RPMI7951 (cell line): ENCODE data around the gene MXD4.

DNA sequence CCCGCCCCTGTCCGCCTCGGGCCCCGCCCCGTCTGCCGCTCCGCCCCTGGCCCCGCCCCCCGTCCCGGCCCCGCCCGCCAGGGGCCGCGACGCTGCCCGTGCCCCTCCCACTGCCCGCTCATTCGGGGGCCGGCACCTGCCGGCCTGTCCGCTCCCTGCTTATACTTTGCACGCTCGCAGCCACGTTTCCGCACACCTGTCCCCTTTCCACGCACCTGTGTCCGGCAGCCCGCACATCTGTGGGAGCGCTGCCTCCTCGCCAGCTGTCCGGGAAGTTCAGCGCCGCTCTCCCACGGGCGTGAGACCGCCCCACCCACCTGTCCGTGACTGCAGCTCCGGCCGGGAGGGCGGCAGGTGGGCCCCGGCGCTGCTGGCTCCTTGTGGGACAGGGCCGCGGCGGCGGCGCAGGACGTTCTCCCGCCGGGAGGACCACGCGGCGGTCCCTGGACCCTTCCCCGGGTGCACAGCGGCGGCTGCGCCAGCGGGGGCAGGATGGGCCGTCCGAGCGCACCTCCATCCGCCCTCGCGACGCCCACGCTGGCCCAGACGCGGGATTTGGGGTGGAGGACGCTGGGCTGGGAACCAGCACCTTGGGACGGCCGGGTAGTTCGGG lies 1.5 kb upstream of the FGFRL1 start:
- RAMPAGE, long total RNA = no peak

DNA sequence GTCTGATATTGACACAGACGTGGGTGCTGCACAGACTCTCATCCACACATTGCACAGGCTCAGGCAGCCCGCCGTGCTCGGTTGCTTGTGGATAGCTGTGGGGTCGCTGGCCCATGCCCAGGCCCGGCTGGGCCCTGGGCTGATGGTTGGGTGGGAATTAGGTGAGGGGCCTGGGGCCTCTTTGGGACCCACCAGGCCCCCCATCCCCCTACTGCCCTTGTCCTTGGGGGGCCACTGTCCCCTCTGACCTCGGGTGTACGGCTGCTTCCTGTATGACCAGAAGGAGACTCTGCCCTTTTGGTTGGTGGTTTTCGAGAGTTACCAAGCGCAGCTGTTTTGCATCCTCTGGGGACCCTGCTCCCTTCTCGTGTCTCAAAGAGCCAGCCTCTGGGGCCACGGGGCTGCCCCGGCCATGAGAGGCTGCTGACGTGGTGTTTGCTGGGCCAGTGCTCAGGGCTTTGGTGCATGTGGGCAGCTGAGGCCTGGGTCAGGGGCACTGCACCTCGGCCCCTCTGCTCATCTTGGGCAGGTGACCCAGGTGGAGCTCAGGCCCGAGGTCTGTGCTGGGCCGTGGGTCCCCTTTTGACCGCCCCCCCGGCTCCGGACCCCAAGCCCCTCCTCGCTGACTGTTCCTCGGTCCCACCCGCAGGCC lies 10.3 kb downstream of the FGFRL1 start:
- RAMPAGE, long total RNA = no peak

DNA sequence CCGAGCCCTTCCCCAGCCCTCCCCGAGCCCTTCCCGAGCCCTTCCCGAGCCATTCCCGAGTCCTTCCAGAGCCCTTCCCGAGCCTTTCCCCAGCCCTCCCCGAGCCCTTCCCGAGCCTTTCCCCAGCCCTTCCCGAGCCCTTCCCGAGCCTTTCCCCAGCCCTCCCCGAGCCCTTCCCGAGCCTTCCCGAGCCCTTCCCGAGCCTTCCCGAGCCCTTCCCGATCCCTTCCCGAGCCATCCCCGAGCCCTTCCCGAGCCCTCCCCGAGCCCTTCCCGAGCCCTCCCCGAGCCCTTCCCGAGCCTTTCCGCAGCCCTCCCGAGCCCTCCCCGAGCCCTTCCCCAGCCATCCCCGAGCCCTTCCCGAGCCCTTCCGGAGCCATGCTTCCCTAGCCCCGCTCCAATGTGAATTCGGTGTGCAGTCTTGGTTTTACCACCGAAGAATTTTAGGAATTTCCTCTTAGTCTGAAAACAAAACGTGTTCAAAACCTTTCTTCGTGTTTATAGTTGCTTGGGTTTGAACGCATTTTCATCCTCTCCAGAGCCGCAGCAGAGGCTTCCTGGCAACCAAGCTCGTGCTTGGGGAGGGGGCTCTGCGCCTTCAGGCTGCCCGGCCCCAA lies 35.2 kb downstream of the FGFRL1 start:
- RAMPAGE, long total RNA = no peak

DNA sequence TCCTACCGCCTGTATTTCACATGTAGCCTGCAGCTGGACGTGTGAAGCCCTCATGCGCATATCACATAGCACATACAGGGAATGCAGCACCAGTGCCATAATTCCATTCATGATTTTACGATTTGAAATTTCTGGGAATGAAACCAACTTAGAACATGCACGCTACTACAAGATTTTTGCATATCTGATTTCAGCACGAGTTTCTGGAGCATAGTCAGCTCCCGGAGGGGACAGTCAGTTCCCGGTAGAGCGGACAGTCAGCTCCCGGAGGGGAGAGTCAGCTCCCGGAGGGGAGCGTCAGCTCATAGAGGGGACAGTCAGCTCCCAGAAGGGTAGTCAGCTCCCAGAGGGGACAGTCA lies 41.8 kb downstream of the FGFRL1 start:
- RAMPAGE, long total RNA = no peak

DNA sequence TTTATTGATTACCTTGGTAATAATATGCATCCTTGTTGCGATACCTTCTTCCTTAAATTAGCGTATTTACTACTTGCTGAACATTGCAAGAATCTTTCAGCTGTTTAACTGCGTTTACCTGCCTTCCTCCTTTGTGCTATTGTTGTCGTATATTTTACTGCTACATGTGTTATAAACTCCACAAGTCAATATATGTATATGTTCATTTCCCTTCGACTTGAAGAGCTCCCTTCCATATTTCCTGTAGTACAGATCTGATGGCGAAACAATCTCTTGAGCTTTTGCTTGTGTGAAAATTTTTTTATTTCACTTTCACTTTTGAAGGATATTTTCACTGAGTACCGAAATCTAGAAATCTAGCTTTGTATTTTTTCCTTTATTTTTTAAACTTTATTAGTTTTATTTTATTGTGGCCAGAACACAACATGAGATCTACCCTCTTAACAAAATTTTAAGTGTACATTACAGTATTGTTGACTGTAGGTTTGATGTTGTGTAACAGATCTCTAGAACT lies 24.0 kb upstream of the RNF212 start:
- RAMPAGE, long total RNA = no peak

GRCh38 chr4:1200387-1200857 lies 28.0 kb upstream of the SPON2 start:
- RAMPAGE, long total RNA = no peak

DNA sequence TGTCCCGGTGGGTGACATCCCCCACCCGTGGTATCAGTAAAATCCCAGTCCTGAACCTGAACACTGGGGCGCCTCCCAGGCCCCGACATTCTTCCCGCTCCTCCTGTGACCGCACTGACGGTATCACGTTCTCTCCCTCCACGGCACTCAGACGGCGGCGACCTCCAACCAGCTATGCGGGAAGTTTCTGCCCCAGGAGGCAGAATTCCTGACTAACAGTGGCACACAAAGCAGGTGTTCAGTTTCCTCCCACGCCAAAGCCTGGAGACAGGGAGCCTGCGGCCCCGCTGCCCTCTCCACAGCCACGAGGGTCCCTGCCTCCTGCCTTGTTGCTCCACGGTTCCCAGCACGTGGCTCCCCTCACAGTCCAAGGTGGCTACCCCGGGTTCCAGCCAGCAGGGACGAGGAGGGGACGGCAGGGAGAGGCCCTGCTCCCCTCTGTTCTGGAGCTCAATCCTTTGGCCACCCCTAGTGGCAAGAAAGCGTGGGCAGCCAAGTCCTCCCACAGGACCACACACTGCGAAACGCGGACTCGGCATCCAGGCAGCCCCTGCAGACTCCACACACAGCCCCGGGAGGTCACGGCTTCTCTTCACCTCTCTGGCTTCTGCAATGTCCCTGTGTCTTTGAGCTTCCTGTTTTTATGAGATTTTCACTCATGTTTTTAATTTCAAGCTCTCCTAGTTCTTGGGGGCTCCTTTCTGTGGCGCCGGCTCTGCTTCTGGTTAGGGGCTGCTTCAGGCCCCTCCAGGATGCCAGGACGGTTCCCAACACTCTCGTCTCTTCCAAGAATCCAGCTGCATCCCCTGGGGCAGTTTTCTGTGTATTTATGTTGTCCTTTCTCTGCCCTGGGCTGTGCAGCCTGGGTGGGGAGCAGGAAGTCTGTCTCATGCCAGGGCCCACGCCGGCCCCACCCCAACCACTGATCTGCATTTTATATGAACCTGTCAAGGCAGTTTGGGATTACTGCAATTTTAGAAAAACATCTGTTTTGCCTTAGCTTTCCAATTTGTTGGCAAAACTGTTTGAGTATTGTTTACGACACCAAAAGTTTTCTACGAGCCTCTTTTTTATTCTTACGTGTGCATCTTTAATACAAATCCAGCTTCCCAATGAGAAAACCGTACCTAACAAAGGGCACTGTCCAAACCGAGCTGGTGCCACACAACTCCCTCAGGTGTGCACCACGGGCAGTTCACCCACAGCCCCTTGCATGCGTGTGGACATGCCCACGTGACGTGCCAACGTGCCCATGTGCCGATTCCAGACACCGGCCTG lies 14.9 kb downstream of the CTBP1 start:
- RAMPAGE, long total RNA = no peak

DNA sequence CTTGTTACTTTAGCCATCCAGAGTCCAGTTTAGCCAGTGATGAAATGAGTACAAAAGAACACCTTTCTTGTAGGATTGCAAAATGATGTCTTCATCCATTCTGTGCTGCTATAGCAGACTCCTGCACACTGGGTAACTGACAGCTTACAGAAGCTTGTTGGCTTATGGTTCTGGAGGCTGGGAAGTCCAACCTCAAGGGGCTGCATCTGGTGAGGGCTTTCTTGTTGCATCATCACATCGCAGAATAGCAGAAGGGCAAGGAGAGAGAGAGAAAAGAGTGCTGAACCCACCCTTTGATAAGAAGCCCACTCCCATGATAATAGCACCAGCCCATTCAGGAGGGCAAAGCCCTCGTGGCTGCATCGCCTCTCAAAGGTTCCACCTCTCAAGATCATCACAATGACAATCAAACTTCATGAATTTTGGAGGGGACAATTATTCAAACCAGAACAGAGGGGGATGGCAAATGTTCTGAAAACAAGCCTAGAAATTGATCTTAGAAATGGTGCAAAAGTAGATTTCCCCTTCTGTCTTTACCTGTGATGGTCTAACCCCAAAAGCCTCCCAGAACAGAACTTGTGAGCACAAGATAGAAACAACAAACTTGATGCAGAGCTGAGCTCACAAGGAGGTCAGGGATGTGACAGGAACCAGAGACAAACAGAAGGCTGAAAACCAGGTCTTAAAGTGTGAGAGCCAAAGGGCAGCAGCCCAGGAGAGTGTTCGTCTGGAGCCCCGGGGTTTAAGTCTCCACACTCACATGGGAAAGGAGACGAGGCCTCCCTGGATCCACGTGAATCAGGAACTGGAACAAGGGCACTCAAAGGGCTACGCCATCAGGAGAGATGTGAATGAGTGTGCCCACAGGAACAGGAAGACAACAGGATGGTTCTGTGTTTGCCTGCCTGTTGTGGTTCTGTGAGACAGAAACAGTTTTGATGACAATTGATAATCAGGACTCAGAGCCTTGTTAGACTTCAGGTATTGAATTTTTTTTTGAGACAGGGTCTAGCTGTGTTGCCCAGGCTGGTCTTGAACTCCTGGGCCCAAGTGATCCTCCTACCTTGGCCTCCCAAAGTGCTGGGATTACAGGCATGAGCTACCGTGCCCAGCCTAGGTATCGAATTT lies 4.6 kb upstream of the CTBP1 start:
- RAMPAGE, long total RNA = no peak

GRCh38 chr4:1712579-1713523 lies 732 bp upstream of the SLBP start:
- RAMPAGE, long total RNA = no peak

GRCh38 chr4:1804691-1805123 lies 11.6 kb downstream of the FGFR3 start:
- RAMPAGE, long total RNA = no peak

DNA sequence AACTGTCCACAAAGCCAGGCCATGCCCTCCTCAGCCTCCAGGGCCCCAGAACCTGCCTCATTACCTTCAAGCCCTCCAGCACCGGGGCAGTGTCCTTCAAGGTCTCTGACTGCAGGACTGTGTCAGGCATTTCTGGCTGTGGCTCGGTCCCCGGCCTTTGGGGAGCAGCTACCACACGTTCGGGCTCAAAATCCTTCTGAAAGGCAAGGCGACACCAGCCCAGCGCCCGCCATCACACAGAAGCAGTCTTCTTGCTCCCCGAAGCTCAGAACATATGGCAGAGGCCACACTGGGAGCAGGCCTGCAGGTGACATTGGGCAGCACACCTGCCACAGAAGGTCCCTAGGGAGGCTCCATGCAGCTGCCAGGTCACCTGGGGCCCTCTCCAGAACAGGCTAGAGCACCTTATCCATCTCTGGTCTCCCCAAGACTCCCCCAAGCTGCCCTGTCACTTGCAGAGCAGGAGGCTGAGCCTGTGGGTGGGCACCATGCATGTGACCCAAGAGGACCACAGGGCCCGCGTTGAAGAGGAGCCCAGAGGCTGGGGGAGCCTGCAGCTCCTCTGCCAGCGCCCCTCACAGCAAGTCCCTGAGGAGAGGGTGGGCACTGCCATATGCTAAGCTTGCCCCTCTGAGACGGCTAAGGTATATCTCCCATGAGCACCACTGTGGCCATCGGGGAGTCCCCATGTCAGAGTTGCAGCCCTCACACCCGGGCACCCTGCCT lies 29.2 kb downstream of the FGFR3 start:
- RAMPAGE, long total RNA = no peak

- RAMPAGE, long total RNA = no peak
Measured at GRCh38 chr4:1864202-1864849, 6.9 kb upstream of the NSD2 start.

GRCh38 chr4:1955093-1955514 lies 53.7 kb downstream of the NELFA start:
- RAMPAGE, long total RNA = no peak

DNA sequence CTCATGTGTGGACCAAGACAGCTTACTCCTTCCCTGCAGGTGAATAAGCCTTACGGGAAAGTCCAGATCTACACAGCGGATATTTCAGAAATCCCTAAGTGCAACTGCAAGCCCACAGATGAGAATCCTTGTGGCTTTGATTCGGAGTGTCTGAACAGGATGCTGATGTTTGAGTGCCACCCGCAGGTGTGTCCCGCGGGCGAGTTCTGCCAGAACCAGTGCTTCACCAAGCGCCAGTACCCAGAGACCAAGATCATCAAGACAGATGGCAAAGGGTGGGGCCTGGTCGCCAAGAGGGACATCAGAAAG lies 49.4 kb downstream of the NELFA start:
- RAMPAGE, long total RNA = no peak

DNA sequence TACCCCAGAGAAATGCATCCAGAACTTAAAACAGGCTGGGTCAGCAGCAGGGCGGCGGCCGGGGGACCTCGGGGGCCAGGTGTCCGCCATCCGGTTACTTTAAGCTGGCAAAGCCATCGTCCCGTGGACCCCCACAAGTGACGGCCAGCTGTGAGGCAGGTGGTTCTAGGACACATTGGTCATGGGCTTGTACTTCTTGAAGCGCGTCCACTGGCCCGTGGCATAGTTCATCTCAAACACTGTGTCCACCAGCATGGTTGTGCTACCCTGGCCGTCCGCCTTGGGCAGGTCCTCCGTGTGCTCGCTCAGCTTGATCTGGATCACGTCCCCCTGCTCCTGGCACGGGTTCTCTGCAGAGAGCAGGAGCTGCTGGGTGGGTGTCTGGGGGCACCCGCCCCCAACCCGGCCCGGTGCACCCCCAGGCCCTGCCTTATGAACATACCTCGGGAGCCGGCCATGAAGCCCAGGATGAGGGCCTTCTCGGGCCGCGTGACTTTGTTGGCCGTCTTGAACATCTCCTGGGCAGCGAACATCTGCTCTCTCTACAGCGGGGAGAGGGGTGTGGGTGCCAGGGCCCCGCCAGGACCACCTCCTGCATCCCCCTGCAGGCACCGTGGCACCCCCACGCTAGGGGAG lies 25.5 kb downstream of the NELFA start:
- RAMPAGE, long total RNA = no peak

GRCh38 chr4:2007857-2008446 lies 822 bp downstream of the NELFA start:
- RAMPAGE, long total RNA = no peak

DNA sequence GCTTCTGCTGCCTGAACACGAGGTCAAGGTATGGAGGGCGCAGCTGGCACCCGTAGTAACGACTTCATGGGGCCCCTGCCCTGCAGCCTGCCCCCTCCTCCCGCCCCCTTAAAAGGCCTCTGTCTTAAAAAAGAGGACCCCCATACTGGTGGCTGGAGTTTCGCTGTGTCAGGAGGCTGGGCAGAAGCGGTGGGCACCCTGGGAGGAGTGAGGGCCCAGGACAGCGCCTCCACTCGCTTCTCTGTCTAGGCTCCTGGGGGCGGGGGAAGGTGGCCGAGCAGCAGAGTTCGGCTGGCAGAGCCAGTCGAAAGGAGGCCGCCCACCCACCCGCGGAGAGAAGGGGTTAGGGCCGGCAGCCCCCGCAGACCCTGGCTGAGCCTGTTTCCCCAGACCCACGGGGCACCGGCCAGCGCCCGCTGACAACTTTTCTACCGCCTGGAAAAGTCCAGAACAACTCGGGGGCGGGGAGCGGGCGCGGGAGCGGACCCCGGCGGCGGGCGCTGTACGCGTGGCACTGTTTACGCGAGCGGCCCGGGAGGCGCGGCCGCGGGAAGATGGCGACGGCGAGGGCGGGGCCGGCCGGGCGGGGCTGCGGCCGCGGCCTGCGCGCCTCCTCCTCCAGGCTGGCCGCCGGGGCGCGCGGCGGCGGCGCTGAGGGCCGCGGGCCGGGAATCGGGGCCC lies 795 bp downstream of the MXD4 start:
- RAMPAGE, long total RNA = no peak

GRCh38 chr4:2261899-2263086 lies at the start of gene MXD4:
Gene MXD4, minus strand, starts transcription at chr4:2262109.
- RAMPAGE, long total RNA = no peak

DNA sequence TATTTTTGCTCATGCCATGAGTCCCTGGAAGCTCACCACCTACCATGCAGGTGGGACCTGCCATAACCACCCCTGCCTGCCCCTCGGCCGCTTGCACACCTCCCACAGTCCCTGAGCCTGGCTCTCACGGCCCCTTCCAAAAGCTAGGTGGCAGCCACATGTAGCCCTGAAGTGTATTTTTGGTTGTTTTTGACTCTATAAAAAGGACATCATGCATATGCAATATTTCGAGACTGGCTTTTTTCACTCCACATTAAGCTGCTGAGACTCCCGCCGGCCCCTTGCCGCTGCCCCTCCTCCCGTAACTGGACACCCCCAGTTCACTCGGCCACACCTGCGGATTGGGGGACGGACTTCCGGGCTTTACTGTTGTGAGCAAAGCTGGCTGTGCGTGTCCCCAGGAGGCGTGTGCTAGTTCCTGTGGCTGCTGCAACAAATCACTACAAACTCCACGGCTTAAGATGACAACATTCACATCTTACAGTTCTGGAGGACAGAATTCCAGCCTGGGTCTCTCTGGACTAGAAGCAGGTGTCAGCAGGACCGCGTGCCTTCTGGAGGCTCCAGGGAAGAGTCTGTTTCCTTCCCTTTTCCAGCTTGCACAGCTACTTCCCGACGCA lies 24.9 kb downstream of the ZFYVE28 start:
- RAMPAGE, long total RNA = no peak

DNA sequence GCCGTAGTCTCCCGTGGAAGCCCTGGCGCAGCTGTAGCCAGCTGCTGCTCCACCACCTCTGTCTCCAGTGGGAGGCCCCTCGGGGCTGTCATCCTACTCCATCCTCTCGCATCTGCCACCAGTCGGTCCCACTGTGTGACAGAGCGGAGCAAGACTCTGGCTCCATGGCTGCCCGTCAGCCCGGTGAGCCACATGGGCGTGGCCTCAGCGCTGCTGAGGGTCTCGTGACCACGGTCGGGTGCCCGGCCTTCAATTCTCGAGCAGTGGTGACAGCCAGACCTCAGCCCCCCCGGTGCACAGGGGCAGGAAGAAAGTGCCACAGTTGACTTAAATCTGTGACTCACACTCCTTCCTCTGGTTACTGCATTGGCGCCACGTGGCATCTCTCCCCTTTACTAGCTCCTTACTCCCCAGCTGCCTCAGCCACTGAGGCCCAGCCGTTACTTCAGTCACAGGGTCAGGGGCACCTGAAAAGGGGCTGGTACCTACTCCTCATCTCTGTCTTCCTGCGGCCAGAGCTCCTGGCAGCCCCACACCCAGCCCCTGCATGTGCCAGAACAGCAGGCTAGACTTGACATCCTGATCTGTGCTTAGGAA lies 66.3 kb downstream of the TNIP2 start:
- RAMPAGE, long total RNA = no peak